ENCODE results near the gene TNPO1.

DNA sequence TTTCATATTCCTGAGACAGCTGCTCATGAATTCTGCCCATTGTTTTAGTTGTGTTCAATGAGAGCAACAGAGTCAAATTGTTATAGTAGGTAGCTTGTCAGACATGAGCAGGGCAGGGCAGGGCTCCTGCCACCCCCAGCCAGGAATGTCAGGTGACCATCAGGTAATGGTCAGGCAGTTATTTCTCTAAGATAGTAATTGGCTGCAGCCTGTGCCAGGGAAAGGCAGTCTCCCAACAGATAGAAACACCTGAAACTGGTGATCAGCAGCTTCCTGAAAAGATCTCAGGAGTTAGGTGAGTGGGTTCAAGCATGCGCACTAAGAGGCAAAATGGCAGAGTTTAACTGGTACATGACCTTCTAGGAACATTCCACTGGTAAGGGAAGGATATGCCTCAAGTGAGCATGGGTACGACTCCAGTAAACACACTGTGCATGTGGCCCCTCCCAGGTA, 25.0 kb downstream of the CARTPT start:
- PRO-cap = no peak
- RAMPAGE, long total RNA, 2 experiments = no peak in any of the 2 experiments

- PRO-cap = no peak
- RAMPAGE, long total RNA, 2 experiments = no peak in any of the 2 experiments
Measured at GRCh38 chr5:71782851-71783432, 63.9 kb downstream of the CARTPT start.

GRCh38 chr5:72134192-72134484, 26.9 kb downstream of the MAP1B start:
- PRO-cap = no peak
- RAMPAGE, long total RNA, 2 experiments = no peak in any of the 2 experiments

DNA sequence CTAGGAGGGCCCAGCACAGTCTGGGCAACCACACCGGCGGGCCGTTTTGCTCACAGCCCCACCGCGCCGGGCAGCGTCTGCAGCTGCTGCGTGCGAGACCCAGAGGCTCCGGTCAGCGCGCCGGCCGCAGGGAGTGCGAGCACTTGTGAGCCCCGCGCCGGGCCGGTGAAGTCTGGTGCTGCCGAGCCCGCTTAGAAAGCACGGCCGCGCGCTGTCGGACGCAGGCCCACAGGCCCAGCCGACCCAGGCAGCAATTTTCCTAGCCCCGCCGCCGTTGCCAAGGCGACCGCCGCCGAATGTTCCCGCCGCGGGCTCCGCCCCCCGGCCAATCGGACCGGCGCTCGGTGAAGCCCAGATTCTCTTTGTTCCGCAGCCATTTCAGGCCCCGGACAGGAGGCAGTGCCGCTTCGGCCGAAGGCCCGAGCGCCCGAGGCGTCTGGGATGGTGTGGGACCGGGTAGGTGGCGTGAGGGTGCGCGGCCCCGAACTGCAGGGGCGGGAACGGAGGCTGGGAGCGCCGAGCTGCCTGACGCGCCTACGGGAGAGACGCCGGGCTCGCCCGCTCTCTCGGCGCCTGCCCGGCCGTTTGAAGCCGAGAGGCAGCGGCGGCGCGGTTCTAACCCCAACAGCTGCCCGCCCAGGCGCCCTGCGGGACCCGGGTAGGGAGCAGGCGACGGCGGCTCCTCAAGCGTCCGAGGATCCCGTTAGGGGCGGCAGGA, at the start of gene TNPO1:
TSS of gene TNPO1 (plus strand) at position 365 of the 718 bp plus-strand sequence.
- PRO-cap = bidirectional peak, plus-strand start at position 399 of the sequence, minus-strand start at position 236 of the sequence; bidirectional peak, plus-strand start outside the sequence, minus-strand start at position 587 of the sequence
- RAMPAGE, long total RNA, 2 experiments = start-site peak on the plus strand in 2 of 2 experiments, centred at positions 384 to 496 of the sequence, 25 to 249 reads per replicate; start-site peak on the minus strand in 1 of 2 experiments, centred at position 232 of the sequence, 13 reads per replicate

- PRO-cap = no peak
- RAMPAGE, long total RNA, 2 experiments = no peak in any of the 2 experiments
Measured at GRCh38 chr5:72910655-72911489, 45.0 kb upstream of the FCHO2 start.

DNA sequence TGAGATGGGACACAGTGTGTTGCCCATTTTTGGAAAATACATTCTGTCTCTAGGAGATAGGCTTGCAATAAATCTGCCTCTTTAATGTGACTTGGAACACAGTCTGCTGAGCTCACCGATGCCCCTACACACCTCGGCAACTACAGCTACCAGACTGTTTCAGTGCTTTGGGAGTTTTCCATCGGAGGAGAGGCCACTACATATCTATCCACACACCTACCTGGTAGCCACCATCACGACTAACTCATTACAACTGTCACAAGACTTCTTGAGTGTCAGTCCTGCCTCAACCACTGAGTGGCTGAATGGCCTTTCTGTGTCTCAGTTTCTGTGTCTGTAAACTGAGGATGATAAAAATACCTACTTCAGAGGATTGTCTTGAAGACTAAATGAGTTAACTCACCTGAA, 18.8 kb upstream of the FCHO2 start:
- PRO-cap = no peak
- RAMPAGE, long total RNA, 2 experiments = no peak in any of the 2 experiments

- PRO-cap = no peak
- RAMPAGE, long total RNA, 2 experiments = no peak in any of the 2 experiments
Measured at GRCh38 chr5:73205109-73205927, 32.3 kb downstream of the TMEM174 start.

- PRO-cap = no peak
- RAMPAGE, long total RNA, 2 experiments = no peak in any of the 2 experiments
Measured at GRCh38 chr5:73286179-73286609, 113.2 kb downstream of the TMEM174 start.

GRCh38 chr5:73299198-73299580, 126.2 kb downstream of the TMEM174 start:
- PRO-cap = no peak
- RAMPAGE, long total RNA, 2 experiments = no peak in any of the 2 experiments

DNA sequence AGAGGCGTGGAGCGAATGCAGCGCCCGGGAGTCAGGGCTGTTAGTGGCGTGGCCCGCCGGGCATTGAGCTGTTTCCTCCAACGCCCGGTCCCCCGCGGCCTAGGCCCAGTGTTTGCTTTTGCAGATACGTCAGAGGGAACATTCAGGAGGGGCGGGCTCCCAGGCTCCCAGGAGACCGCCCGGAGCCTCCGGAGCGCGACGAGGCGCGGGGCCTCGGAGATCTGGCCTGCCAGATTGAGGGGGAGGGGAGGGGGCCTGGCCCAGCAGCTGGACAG, 130.2 kb downstream of the TMEM174 start:
- PRO-cap = no peak
- RAMPAGE, long total RNA, 2 experiments = no peak in any of the 2 experiments

DNA sequence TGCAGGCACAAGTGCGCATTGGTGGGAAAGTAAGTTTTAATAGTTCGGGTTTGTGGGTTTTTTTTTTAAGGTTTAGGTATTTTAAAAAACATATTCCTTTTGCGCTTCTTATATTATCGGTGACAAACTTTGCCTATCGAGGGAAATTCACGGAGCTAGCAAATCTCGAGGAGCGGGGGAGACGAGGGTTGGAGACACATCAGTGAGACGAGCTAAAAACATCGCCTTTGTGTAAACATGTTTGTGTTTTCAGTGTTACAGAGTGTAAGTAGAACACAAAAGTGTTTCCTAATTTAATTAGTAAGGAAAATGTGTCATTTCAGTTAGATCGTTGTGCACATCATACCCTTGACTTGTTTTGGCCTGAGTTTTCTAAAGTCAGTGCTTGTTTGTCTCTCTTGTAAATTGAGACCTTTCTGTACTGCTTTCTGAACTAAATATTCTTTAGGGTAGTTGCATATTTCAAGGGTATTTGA, 970 bp downstream of the BTF3 start:
- PRO-cap = no peak
- RAMPAGE, long total RNA, 2 experiments = no peak in any of the 2 experiments

DNA sequence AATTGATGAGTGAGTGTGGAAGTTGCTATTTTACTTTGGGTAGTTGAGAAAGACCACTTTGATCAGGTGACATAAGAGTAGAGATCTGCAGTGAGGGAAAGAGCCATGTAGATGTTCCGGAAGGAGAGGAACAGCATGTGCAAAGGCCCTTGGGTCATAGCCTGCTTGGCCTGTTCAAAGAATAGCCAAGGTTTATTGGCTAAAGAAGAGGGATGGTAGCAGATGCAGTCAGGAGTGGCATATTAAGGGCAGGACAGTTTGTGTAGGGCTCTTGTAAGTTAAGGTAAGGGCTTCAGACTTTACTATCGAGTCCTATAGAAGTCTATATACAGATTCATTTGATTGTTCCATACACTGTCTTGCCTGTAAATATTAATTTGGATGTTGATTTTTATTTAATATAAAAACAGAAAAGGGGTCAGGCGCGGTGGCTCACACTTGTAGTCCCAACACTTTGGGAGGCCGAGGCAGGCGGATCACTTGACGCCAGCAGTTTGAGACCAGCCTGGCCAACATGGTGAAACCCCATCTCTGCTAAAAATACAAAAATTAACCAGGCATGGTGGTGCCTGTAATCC, 3.3 kb downstream of the BTF3 start:
- PRO-cap = no peak
- RAMPAGE, long total RNA, 2 experiments = no peak in any of the 2 experiments

GRCh38 chr5:73653896-73655159, 28.3 kb downstream of the ARHGEF28 start:
- PRO-cap = no peak
- RAMPAGE, long total RNA, 2 experiments = no peak in any of the 2 experiments

GRCh38 chr5:73657914-73658684, 32.1 kb downstream of the ARHGEF28 start:
- PRO-cap = no peak
- RAMPAGE, long total RNA, 2 experiments = no peak in any of the 2 experiments

DNA sequence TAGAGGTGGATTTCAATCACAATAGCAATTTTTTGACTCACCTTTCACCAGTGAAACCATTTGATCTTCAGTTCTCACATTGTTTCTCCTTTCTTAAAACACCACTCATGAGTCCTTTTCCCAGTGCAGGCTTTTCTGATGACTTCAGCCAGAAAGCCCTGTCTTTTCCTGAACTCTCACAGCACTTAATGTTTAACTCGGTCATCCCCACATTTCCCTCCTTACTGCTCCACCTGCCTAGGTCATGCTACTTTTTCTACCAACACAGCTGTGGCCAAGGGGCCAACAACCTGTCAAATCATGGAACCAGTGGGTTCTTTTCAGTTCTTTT, 37.9 kb downstream of the ARHGEF28 start:
- PRO-cap = no peak
- RAMPAGE, long total RNA, 2 experiments = no peak in any of the 2 experiments

GRCh38 chr5:73749666-73750649, 124.0 kb downstream of the ARHGEF28 start:
- PRO-cap = no peak
- RAMPAGE, long total RNA, 2 experiments = no peak in any of the 2 experiments

- PRO-cap = no peak
- RAMPAGE, long total RNA, 2 experiments = no peak in any of the 2 experiments
Measured at GRCh38 chr5:73847267-73847577, 221.2 kb downstream of the ARHGEF28 start.

DNA sequence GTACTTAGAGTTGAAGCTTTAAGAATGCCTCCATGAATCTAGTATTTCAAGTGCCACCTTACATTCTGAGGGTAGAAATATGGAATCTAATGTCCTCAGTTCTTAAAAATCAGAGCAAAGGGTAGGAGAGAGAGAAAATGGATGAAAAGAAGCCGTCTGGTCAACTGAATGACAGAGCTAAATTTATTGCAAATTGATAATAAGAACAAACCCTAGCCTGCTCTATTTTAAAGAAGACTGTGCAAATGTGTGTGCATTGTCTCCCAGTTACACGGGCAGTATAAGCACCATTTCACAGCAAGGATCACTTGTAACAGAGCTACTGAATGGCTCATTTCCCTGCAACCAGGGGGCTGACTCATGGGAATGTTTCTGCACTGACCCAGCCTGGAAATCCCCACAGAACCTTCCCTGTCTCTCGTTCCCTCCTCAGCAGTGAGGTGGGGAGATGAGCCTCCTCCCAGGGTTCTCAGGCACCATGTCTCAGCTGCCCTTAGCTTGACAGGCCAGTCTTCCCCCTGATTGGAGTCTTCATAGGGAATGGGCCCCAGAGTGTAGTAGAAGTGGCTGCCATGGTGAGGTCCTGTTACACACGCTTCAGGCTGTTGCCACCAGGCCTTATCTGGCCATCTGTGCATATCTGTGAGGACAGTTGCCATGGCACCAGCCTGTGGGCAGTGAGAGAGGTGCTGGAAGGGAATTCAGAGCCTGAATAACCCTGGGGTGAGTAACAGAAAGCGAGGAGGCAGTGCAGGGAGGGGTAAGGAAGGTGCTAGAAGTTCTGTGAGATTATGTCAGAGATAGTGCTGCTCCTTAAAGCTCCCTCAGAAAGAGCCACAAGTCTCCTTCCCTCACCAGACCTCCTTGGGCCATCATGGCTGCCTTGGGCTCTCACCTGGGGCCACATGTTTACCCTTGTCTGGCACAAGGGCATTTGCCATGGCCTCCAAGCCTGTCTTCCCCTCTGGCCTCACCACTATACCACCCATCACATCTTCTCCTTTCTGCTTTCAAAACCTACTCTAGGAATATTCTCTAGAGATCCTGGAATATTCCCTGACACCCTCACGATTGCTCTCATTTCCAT, 324.4 kb downstream of the ENC1 start:
- PRO-cap = no peak
- RAMPAGE, long total RNA, 2 experiments = no peak in any of the 2 experiments

- PRO-cap = no peak
- RAMPAGE, long total RNA, 2 experiments = no peak in any of the 2 experiments
Measured at GRCh38 chr5:74687245-74687576, 2.2 kb downstream of the HEXB start.

DNA sequence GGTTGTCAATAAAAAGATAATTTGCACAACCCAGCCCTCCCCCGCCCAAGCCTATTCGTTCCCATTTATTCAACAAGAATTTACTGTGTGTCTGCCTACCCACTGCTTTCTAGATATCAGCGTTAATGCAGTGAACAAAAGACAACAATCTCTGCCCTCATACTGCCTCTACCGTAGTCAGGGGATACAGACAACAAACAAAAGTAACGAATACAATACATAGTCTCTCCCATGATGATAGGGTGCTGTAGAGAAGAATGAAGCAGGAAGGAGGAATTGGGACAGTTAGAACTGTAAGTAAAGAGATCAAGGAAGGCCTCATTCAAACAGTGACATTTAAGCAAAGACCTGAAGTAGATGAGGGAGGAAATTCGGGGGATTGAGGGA, 1.7 kb downstream of the GFM2 start:
- PRO-cap = no peak
- RAMPAGE, long total RNA, 2 experiments = no peak in any of the 2 experiments